ENCODE measurements around the genes RFX2, DENND1C and MBD3L4.

- RRBS, 2 experiments, result no CpG with 5 or more reads among the region's 15 CpGs
These were observed 46.7 kb downstream of the RFX2 start for GRCh38 chr19:6063398-6064201.

- RRBS, 2 experiments, result 2 to 6% methylated on average over 29 to 43 of the region's 94 CpGs
These were observed at the start of gene RFX2 for GRCh38 chr19:6109626-6110689. TSS of gene RFX2 (minus strand) at chr19:6110500.

GRCh38 chr19:6205121-6205744 is 69.8 kb downstream of the ACSBG2 start:
- RRBS, 2 experiments, result no CpG with 5 or more reads among the region's 12 CpGs

- RRBS, 2 experiments, result 85 to 88% methylated on average over 4 to 6 of the region's 21 CpGs
These were observed 40.5 kb downstream of the MLLT1 start for GRCh38 chr19:6239181-6239746.

DNA sequence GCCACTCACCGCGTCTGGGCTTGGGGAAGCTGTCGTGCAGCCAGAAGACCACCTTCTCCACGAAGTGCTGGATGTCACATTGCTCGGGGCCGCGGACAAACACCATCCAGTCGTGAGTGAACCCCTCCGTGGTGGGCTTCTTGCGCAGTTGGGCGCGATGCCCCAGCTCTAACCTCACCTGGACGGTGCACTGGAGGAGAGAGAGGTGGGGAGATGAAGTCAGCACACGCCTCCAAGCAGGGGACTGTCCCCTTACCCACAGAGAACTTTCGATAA is 9.3 kb downstream of the MLLT1 start:
- RRBS, 2 experiments, result no CpG with 5 or more reads among the region's 15 CpGs

DNA sequence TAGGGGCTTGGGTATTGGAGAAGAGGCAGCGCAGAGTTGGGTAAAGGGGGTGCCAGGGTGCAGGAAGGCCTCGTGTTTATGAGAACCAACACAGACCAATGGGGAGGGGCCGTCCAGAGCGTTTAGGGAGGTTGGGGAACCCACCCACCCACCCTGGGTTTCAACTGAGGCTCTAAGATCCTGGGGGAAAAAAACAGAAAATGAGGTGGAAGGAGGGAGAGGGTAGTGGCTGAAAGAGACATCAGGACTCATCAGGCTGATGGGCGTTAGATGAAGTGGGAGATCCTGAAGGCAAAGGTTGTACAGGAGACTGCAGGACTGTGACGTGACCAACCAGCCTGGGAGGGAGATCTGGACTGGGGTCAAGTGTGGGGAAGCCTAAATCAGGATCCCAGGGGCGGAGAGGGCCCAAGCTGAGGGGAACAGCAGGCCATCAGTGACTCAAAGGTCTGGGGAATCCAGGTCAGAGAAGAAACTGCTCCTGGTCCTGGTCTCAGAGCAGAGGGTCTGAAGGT is 1.4 kb downstream of the MLLT1 start:
- RRBS, 2 experiments, result no CpG with 5 or more reads among the region's 7 CpGs

GRCh38 chr19:6392353-6392832 is 571 bp downstream of the GTF2F1 start:
- RRBS, 2 experiments, result no CpG with 5 or more reads among the region's 6 CpGs

GRCh38 chr19:6393857-6394242 is 886 bp upstream of the GTF2F1 start:
- RRBS, 2 experiments, result no CpG with 5 or more reads among the region's 17 CpGs

DNA sequence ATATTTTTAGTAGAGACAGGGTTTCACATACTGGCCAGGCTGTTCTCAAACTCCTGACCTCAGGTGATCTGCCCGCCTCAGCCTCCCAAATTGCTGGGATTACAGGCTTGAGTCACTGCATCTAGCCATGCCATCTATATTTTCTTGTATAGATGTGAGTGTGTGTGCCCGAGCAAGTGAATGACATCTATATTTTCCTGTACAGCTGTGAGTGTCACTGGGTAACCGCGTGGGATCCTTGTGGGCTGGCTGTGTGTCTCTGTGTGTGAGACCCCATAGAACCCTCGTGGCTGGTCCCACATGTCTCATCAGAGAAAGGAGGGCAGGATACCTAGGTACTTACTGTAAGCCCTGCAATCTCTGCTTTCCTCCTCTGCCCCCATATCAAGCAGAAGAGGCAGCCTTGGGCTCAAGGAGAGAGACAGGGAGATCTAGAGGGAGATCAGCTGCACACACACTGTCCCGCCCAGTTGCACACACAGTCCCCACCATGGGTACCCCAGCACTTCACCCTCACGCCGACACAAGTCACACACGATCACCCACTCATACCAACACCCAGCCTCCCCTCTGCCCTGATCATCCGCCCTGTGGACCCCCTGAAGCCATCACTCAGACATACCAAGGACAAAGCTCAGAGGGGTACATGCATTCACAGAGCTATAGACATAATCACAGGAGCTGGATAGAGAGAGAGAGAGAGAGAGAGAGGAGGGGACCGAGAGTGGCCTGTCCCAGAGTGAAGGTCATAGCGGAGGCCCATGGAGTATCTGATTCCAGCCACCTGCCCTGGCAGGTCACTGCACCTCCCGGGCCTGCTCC is 599 bp downstream of the DENND1C start:
- RRBS, 2 experiments, result no CpG with 5 or more reads among the region's 13 CpGs

DNA sequence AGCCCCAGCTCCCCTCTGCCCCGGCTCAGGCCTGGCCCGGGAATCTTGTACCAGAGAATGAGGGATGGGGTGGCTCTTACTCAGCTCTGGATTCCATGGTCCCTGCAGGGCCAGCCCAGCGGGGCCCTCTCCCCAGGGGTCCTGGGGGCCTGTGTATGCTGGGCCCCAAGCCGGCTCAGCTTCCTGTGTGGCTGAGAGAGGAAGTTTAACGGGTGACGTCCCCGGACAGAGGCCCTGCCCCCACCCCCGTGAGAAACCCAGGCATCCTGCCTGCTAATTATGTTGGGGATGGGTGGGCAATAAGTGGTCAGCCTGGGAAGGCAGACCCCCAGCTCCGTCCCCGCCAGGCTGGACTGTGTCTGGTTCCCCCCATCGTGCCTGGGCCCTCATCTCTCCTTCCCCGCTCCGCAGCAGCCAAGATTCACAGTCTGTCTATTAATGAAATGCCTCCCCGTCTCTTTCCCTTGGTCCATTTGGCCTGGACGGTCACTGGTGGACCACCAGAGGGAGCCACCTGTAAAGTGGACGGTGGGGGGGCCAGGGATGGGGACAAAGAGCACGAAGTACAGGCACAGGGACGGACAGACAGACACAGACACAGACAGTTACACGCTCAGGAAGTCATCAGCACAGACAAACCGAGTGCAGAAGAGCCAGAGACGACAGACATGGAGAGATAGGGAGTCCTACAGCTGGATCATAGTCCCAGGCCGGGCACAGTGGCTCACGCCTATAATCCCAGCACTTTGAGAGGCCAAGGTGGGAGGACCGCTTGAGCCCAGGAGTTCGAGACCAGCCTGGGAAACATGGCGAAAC is at the start of gene DENND1C:
DENND1C (minus strand) TSS at position 189 of the 816 bp plus-strand sequence.
- RRBS, 2 experiments, result 0 to 32% methylated on average over 1 to 4 of the region's 26 CpGs

- RRBS, 2 experiments, result no CpG with 5 or more reads among the region's 11 CpGs
These were observed 3.2 kb upstream of the TUBB4A start for GRCh38 chr19:6505334-6505689.

DNA sequence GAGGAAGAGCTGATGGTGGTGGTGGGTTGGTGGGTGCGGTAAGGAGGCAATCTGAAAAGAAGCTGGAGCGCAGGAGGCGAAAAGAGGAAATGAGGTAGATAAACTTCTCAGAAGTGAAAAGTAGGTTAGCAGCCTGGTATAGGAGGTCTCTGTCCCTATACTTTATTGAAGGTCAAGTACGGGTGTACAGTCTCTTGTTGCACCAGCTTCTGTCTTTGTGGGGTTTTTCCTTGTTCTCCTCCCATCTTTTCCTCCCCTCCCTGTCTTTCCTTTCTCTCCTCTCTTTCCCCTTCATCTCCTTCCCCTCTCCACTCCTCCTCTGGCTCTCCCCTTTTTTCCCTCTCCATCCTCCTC is 15.5 kb downstream of the TNFSF14 start:
- RRBS, 2 experiments, result no CpG with 5 or more reads among the region's 4 CpGs

GRCh38 chr19:6654817-6655218 is 15.1 kb downstream of the TNFSF14 start:
- RRBS, 2 experiments, result no CpG with 5 or more reads among the region's 7 CpGs

- RRBS, 2 experiments, result no CpG with 5 or more reads among the region's 7 CpGs
These were observed 1.9 kb upstream of the C3 start for GRCh38 chr19:6722227-6722881.

DNA sequence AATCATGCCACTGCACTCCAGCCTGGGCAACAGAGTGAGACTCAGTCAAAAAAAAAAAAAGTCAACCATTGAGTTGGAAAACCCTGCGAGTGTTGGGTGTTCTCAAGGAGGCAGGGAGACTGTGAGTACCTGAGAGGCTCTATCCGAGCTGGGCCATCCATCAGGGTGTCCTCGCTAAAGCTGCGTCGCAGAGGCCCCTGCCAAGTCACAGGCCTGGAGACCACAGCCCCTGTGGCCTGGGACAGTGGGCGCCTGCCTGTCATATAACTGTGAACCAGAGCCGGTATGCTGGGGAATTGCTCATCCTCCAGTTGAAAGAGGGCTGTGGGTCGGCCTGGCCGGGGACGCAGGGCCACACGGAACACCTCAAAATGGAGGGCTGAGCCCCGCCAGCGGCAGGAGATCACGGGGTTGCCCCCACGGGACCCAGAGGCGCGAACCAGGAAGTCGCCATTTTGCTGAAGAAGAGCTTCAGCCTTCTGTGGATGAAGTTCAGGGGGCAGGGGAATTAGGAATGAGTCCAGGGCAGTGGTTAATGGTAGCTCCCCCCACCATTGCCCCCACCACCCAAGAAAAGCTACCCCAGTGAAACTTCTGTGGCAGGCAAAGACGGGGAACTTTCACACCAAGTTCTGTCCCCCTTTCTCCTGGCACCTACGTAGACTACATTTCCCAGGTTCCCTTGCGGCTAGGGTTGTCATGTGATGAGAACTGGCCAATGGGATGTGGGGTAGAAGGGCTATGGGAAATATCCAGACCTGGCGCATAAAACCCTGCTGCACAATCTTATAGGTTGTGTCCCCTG is 6.5 kb downstream of the SH2D3A start:
- RRBS, 2 experiments, result 75 to 79% methylated on average over 3 of the region's 22 CpGs

DNA sequence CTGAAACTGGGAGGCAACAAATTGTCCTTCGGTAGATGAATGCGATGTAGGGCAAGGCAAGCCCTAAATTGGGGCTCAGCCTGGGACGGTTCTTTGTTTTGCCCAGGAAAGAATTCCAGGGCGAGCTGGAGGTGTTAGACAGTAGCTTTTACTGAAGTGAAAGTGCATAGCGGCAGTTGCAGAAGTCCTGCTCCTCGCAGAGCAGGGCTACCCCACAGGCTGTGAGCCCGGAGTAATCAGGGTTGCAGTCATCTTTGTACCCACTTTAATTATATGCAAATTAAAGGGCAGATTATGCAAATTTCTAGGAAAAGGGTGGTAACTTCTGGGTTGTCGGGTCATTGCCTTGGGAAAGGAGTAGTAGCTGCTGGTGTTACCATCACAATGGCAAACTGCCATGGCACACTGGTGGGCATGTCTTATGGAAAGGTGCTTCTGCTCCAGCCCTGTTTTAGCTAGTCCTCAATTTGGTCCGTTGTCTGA is 30.5 kb downstream of the VAV1 start:
- RRBS, 2 experiments, result no CpG with 5 or more reads among the region's 9 CpGs

DNA sequence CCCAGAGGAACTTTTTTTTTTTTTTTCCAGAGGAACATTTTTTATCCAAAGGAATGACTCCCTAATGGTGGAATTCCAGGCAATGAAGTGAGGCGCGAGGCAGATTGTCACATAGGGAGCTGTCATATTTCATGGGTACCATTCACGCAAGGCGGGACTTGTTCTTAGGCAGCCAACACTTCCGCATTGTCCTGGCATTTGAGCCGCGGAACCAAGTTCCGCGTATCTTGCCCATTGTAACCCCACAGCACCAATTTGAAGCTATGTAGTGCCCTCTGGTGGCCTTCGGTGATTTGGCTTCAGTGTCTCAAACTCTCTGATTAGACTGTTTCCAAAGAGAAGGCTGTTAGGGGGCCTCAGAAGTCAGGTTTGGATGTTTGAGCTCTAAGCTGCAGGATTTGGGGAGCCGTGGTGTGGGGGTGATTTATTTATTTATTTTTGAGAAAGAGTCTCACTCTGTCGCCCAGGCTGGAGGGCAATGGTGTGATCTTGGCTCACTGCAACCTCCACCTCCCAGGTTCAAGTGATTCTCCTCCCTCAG is 23.8 kb upstream of the ADGRE1 start:
- RRBS, 2 experiments, result no CpG with 5 or more reads among the region's 12 CpGs

DNA sequence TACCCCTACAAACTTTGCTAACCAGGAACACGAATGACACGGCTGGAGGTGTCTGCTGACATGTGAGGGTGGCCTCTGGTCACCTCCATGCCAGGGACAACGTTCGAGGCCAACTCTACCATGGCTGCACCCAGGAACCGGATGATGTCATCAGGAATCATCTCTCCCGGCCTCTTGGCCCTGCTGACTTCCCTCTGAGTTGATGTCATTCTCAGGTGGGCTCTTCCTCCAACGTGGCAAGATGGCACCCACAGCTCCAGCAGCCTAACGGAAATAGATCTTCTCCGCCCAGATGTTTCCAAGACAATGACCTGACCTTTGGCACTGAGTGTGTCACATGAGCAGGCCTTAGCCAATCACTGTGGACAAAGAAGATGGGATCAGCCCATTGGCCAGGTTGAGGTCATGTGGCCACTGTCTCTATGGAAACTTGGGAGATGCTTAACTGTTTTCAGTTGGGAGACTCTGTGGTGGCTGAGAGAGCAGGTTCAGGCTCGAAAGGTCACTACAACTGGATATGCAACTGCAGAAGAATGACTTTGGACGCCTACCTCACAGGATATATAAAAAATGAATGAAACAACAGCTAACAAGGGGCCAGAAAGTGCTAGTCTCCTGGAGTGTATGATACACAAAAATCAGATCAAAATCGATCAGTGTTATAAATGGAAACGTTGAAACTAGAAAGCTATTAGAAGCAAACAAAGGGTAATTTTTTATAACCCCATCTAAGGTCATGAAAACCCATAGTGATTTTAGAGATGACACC is 14.9 kb downstream of the MBD3L2B start:
- RRBS, 2 experiments, result no CpG with 5 or more reads among the region's 13 CpGs

GRCh38 chr19:7040037-7040398 is at the start of gene MBD3L4:
TSS of gene MBD3L4 (minus strand) at chr19:7040179.
- RRBS, 2 experiments, result no CpG with 5 or more reads among the region's 8 CpGs

- RRBS, 2 experiments, result no CpG with 5 or more reads among the region's 14 CpGs
These were observed 13.4 kb downstream of the ZNF557 start for GRCh38 chr19:7082739-7083486.

All from Panc1 (cell line).